Psoas muscle (tissue), 2 donors: ENCODE results near the gene CEP126.

- PRO-cap, 2 experiments = no peak in any of the 2 experiments
Observed at GRCh38 chr11:95794139-95794691, 3.9 kb downstream of the CEP57 start.

DNA sequence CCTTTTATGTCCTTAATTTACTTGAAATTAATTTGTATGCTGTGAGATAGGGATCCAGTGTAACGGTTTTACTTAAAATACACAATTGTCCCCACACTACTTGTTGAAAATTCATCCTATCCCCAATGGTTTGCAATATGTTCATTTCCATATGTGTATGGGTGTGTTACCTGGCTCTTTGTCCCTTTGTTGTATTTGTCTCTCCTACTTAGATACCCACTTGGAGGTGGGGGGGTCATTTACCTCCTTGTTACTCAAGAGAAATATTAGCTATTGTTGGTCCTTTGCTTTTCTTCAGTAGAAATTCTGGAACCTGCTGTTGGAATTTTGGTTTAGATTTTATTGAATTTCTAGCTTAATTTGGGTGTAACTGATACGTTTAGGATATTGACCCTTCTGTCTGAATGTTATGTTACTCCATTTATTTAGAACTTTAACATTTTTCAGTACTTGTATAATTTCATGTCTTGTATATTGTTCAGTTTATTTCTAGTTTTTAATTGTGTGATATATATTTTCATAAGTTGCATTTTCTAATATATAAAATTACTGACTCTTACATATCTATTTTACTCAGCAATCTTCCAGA is 4.6 kb downstream of the CEP57 start:
- PRO-cap, 2 experiments = no peak in any of the 2 experiments

DNA sequence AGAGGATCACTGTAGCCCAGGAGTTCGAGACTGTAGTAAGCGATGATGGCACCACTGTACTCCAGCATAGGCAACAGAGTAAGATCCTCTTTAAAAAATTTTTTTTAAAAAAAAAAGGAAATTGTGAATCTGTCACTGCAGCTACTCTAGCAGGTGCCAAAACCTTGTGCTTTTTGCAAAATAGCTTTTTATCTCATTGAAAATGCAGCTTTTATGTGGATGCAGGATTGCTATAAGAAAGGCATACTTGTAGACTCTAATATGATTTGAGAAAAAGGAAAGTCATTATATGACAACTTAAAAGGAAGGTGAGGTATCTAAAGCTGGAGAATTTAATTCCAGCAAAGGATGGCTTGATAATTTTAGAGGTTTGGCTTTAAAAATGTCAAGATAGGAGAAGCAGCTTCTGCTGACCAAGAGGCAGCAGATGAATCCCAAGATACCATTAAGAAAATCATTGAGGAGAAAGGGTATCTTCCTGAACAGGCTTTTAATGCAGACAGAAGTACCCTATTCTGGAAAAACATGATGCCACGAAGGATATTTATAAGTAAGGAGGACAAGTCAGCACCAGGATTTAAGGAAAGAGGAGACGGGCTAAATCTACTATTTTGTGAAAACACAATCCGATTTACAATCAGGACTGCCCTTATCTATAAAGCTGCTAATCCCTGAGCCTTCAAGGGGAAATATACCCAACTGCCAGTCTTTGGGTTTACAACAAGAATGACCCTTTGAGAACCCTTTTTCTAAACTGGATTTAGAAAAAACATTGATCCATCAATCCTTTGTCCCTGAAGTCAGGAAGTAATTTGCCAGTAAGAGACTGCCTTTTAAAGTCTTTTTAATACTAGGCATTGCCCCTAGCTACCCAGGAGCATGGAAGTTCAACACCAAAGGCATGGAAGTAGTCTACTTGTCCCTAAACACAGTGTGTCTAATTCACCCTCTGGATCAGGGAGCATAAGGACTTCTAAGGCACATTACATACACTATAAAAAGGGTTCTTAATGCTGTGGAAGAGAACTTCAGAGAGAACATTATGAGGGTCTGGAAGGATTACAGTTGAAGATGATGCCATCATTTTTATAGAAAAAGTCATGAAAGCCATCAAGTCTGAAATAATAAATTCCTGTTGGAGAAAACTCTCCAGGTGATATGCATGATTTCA is 34.2 kb downstream of the CEP57 start:
- PRO-cap, 2 experiments = no peak in any of the 2 experiments

DNA sequence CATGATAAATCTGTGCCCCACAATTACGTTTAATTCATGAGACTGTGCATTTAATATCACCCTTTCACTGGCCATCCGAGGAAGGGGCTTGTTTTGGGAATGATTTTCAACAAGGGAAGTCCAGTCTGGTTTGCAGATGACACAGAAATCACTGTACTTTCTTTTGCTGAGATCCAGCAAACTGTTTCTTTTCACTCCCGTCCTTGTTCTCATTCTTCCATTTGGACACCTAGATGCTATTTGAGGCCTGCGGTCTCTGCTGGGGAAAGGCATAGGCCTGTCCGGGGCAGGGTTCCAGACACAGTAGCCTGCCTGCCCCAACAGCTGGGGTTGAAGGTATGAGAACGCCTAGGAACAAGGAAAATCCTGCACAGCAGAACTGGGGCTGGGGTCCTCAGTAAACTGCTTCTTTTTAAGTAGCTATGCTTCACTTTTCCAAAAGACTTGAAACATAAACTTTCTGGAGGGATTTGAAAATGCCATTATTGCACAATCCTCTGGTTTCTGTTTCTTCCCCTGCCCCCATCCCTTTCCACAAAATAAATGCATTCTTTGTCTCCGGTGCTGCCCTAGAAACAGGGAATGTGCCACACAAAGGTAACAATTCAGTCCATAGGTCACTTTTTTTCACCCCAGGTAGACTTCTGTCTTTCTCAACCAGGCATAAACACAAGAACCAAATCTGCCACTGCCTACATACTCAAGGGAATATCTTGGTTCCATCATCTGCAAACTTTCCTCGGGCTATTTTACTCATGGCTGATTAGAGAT is 174.7 kb upstream of the MTMR2 start:
- PRO-cap, 2 experiments = no peak in any of the 2 experiments

- PRO-cap, 2 experiments = no peak in any of the 2 experiments
Observed at GRCh38 chr11:96167159-96168300, 175.5 kb downstream of the MAML2 start.

DNA sequence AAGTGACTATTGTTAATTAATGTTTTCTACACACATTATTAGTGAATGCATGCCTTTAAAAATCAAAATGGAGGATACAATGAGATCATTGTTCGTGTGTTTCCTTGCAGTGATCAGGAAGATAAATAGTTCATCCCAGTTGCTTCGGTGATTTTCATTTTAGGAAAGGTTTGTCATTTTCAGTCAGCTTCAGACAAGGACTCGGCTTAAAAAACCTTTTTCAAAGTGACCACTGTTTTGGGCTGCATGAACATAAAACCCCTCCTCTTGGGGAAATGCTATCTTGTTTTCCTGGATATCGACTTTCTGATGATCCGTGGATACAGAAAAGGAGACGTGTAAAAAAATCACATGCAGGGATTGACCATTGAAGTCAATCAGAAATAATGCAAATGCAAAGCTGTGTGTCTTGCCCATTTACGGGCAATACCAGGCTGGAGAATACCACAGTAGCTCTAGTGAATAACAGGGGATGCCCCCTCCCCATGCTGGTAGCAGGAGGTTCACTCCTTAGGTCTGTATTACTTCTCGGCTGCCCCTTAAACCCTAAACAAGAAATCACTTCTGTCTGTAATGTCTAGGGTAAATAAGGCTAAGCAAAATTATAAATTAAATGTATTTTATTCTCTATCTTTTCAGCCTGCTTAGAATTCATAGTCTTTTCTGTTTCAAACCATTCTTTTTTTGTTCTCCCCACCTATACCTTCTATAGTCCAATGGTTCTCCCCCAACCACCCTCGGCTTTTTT is 146.7 kb downstream of the MAML2 start:
- PRO-cap, 2 experiments = no peak in any of the 2 experiments

DNA sequence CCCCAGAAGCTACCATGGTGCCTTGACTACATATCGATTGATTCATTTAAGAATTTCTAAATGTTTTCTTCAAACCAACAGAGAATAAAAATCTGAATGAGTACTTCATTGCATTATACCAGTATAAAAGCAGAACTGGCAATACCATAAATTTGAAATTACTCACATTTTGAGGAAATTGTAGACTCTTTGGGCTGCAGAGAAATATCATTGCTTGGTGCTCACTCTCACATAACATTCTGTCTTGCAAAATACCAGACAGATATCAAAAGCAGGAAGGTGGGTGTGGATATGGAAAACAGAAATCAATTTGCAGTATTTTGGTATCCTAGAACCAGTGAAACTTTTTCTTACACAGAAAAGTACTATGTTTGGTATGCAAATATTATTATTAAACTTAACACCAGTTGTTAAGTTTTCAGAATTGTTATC is 113.4 kb downstream of the MAML2 start:
- PRO-cap, 2 experiments = no peak in any of the 2 experiments

GRCh38 chr11:96252873-96253928 is 89.8 kb downstream of the MAML2 start:
- PRO-cap, 2 experiments = no peak in any of the 2 experiments

DNA sequence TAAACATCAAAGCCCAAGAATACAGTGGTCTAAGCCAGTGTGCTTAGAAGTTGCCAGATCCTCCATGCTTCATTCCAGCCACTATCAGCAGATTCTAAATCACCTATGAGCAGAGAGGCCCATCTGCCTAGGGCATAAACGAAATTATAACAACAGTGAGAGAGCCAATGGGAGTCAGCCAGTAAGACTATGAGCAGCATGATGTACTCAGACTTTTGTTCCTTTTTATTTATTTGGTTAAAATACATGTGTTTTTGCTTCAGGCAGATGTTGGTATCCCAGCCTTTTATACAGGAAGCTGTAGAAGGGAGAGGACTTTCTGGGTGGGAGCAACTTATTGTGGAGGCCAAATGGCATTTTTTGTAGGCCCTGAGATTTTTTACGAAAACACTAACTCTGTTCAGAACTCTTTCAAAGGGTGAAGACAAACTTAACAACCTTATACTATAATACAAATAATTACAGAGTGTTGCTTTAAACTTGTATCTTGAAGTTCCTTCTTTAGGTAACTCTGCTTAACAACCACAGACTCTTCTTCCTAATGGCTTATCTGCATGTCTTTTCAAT is 84.3 kb downstream of the MAML2 start:
- PRO-cap, 2 experiments = no peak in any of the 2 experiments

GRCh38 chr11:96411267-96411876 is 21.6 kb downstream of the JRKL start:
- PRO-cap, 2 experiments = no peak in any of the 2 experiments

DNA sequence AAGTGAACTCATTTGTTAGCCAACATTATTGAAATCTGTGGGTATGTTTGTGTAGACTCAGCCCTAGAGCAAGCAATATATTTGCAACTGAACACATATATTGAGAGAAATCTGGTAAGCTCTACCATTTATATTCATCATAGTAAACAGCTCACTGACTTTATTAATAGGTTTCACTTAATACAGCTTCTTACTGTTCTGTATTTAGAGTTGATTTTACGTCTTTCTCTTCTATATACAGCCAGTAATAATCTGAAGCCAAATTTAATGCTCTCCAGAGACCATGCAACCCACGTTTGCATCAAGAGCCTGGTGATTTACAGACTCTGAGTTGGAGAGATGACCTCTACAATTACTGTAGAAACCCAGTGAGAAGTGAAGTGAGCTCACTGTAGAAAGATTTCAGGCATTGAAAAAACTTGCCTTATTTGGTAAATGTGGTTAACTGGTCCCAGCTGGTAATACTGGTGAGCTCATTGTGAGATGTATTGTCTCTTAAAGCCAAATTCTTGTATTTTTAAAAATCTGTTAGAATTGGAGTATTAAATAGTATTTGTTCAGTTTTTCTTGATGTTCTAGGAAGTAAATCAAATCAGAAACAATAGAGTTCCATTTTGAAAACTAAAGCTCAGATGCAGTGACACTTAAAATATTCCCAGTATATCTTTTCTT is 189.7 kb downstream of the ARHGAP42 start:
- PRO-cap, 2 experiments = no peak in any of the 2 experiments

- PRO-cap, 2 experiments = peak in 1 of 2 experiments; most common plus-strand start chr11:101915022 (in 1); most common minus-strand start chr11:101914871 (in 1)
Observed at GRCh38 chr11:101914778-101915560, at the start of gene CEP126. TSS of gene CEP126 (plus strand) at chr11:101915010.

- PRO-cap, 2 experiments = no peak in any of the 2 experiments
Observed at GRCh38 chr11:102216815-102217186, 100.5 kb upstream of the BIRC3 start.

DNA sequence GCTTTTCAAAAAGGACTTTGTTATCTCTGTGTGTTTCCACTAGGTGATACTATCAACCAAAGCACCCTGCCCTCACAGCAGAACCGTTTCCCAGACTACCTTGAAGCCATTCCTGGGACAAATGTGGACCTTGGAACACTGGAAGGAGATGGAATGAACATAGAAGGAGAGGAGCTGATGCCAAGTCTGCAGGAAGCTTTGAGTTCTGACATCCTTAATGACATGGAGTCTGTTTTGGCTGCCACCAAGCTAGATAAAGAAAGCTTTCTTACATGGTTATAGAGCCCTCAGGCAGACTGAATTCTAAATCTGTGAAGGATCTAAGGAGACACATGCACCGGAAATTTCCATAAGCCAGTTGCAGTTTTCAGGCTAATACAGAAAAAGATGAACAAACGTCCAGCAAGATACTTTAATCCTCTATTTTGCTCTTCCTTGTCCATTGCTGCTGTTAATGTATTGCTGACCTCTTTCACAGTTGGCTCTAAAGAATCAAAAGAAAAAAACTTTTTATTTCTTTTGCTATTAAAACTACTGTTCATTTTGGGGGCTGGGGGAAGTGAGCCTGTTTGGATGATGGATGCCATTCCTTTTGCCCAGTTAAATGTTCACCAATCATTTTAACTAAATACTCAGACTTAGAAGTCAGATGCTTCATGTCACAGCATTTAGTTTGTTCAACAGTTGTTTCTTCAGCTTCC is 87.5 kb upstream of the BIRC3 start:
- PRO-cap, 2 experiments = no peak in any of the 2 experiments

DNA sequence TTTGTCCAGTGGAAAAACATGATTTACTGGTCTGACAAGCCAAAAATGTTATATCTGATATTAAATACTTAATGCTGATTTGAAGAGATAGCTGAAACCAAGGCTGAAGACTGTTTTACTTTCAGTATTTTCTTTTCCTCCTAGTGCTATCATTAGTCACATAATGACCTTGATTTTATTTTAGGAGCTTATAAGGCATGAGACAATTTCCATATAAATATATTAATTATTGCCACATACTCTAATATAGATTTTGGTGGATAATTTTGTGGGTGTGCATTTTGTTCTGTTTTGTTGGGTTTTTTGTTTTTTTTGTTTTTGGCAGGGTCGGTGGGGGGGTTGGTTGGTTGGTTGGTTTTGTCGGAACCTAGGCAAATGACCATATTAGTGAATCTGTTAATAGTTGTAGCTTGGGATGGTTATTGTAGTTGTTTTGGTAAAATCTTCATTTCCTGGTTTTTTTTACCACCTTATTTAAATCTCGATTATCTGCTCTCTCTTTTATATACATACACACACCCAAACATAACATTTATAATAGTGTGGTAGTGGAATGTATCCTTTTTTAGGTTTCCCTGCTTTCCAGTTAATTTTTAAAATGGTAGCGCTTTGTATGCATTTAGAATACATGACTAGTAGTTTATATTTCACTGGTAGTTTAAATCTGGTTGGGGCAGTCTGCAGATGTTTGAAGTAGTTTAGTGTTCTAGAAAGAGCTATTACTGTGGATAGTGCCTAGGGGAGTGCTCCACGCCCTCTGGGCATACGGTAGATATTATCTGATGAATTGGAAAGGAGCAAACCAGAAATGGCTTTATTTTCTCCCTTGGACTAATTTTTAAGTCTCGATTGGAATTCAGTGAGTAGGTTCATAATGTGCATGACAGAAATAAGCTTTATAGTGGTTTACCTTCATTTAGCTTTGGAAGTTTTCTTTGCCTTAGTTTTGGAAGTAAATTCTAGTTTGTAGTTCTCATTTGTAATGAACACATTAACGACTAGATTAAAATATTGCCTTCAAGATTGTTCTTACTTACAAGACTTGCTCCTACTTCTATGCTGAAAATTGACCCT is 86.6 kb upstream of the BIRC3 start:
- PRO-cap, 2 experiments = no peak in any of the 2 experiments

DNA sequence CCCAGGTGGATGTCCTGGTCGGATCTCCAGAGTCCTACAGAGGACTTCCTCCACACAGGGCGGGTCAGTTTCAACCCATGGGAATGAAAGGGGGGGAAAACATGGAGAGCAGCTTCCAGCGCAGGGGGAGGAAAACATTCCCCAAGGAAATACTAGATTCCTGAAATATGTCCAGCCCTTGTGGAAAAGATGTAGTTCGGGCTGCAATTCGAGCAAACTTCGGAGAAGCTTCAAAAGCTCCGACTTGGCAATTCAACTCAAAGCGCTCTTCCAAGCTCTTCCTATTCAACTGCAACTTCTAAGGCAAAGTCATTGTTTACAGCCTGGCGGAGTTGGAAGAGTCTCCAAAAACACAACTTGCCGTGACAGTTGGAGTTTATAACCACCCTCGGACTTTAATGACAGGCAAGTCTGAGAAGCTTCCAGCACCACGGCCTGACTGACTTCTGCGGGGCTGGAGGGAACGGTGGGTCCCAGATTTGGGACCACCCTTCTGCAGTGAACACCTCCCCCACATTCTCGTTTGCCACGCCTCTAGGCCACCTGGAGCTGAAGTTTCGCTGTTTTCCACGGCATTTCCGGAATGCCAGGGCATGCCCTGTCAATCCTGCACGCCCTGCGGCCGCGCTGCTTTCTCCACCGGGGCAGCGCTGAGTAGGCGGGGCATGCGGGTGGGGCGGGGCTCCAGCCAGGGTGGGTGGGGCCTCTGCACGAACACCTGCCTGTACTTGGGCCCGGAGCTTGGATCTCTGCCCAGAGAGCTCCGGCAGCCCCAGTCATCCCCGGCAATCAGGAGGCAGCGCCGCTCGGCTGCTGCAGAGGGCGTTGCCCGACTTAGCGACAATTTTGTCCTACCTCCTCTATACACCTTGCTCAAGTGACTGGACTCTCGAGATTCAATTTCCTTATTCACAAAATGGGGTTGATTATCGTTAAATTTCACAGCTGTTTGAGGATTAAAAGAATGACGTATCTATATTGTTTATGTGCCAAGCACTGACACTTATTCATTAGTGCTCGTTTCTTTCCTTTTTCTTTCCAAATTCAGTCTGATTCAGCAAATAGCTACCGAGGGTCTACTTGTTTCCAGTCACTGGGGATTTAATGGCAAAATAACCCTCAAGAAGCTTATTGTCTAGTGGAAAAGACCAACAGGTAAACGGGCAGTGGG is 48.8 kb upstream of the BIRC3 start:
- PRO-cap, 2 experiments = no peak in any of the 2 experiments

DNA sequence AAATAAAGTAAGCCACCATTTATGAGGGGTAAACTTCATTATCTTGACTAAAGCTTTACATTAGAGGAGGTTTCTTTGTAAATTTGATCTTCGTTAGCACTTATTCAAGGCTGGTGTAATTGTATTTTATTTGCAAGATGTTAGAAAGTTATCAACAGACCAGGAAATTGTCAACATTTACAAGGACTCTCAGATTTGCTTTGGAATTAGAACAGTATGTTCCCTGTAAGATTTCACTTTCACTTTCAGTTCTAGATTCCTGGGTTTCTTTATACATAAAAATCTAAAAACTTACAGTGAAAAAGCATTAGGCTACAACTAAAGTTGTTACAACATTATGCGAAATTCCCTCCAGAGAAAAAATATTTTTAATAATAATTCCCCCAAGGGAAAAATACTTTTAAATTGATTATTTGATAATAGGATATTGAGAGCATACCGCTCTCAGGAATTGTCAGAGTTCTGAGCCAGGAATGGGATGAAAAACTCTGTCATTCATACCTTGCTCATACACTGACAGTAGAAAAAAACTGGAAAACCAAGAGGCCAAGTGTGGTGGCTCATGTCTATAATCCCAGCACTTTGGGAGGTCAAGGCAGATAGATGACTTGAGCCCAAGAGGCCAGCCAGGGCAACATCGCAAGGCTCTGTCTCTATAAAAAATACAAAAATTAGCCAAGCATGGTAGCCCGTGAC is 4.5 kb upstream of the BIRC3 start:
- PRO-cap, 2 experiments = no peak in any of the 2 experiments

DNA sequence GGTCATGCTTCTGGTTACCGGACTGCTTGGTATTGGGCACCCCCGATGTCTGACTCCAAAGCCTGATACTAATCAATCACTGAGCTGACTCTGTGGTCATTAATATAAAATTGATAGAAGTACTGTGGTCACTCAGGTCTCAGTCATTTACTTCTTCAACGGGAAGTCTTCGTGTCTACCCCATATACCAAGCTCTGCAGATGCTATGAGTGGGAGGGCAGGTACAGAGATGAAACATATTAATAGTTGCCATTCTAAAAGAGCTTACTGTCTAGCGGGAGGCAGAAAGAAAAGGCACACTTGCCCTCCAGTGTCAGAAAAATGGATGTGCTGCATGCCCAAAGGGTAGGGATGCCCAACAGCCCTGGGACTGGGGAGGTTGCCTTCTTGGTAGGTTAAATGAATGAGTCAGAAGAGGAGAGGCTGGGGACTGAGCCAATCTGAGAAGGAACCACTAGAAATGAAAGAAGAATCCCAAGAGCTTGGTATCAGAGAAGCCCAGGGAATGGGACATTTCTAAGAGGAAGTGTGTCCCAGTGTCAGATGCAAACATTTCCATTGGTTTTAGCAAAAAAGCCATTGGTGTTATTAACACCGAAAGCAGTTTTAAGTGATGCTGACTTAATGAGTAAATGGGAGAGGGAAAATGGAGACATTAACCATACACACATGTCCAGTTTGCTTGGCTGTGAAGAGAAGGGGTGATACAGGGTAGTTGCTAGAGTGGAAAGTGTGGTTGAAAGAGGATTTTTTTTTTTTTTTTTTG is 1.2 kb downstream of the BIRC3 start:
- PRO-cap, 2 experiments = no peak in any of the 2 experiments

GRCh38 chr11:102347522-102348598 is 846 bp downstream of the BIRC2 start:
- PRO-cap, 2 experiments = no peak in any of the 2 experiments

GRCh38 chr11:102361442-102361984 is 14.5 kb downstream of the BIRC2 start:
- PRO-cap, 2 experiments = no peak in any of the 2 experiments